Astrocyte (in vitro differentiated cells and primary cell): ENCODE measurements around a stretch of chr2.

DNA sequence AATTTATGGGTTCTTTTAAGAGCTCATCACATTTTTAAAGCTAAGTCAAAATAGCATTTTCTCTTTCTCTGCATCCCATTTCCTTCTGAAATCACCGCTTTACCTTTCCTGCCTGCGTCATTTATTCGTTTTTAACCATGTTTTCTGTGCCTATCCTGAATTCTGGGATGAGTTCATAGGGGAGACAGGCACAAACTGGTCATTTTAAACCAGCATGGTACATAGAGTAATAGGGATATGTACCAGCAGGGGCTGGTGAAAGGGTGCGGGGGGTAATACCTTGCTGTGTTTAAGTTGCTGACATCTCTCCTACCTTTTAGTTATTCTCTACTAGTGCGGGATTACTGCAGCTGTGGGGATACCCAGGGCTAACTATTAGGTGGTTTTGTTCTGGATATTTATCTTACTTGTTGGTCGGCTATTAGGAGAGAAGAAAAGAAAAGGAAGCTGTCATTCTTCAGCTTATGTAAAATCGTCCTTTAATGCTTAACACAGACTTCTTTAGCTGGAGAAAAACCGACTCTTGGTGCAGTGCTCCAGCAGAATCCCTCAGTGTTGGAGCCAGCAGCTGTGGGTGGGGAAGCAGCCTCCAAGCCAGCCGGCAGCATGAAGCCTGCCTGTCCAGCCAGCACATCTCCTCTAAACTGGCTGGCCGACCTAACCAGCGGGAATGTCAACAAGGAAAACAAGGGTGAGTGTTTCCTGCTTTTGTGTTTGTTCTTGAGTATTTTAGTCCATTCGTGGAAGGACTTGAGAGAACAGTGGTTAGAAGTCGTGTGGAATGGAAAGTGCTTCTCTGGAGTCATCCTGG lies 38.7 kb downstream of the KDM3A start:
- PRO-cap = no peak
- RRBS, 2 experiments = no CpG with 5 or more reads among the region's 13 CpGs

GRCh38 chr2:86521845-86523091 lies 41.0 kb downstream of the CHMP3 start:
- PRO-cap = no peak
- RRBS, 2 experiments = no CpG with 5 or more reads among the region's 4 CpGs

- PRO-cap = no peak
Measured at GRCh38 chr2:86689926-86690235, 30.2 kb upstream of the RMND5A start.

DNA sequence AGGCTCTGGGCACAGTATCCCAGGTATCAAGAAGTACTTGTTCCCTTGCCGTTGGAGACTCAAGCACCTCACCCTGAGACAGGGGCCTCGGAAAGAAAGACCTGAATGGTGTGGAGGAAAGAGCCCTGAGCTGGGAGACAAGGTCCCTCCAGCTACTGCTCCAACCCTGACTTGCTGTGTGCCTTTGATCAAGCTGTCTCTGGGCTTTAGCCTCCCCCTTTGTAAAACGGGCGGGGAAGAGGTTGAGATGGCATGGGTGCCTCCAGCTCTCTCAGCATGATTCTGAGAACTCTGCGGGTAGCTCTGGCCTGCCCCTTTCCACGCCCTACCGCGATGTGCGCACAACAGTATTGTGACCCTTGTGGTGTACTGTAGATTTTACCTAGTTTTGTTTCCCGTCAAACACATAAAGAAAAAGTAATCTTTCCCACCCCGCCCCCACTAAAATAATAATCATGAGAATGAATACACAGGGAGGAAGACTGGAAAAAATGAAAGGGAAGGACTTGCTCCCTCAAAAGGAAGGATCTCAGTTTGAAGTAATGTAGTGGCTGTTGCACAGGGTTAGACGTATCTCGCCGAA lies 5.3 kb downstream of the CD8A start:
- PRO-cap = no peak
- RRBS, 2 experiments = no CpG with 5 or more reads among the region's 14 CpGs

DNA sequence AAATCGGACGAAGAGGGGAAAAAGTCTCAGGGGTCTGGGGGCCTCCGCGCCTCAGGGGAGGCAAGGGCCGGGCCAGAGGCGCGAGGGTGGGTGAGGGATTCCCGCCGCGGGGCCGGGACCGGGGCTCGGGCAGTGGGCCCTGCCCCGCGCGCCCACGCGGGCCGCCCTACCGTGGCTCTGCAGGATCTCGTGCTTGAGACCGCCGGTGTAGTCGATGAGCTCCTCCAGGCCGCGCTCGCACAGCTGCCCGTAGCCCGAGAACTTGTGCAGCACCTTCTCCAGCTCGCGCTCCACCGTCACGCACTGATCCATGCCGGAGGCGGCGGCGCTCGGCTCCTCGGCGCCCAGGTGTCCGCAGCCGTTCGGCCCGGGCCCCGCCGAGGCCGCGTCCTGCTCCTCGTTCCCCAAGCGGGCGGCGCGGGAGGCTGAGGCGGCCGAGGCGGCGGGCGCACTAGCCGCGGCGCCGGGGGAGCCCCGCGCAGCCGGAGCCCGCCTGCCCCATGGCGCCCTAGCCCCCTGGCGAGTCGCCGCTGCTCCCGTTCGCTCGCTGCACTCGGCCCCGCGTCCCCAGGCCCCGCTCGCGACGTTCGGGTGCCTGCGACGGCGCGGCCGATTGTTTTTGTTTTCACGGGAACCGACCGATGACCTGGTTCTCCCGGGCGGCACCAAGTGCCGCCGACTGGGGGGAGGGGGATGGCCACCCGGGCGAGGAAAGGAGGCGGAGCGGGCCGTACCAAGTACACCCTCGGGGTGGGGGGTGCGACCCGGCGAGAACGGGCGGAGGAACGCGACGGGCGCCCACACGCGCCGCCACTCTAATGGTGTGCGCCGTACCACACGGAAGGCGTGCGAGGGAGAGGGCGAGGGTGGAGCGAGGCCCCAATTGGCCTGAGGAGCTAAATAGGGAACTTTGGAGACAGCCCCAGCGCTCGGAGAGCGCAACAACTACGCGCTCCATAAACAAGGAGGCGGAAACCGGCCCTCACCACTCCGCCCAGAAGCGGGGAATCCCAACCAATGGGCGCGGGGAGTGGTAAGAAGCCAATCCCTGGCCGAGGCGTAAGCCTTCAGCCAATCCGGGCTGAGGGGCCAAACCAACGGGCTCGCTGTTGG lies 54.5 kb upstream of the PLGLB1 start:
- PRO-cap = bidirectional peak, plus-strand start at position 303 of the sequence, minus-strand start at position 188 of the sequence; bidirectional peak, plus-strand start at position 810 of the sequence, minus-strand start at position 621 of the sequence; bidirectional peak, plus-strand start outside the sequence, minus-strand start at position 958 of the sequence
- RRBS, 2 experiments = 0 to 3% methylated on average over 3 of the region's 134 CpGs

DNA sequence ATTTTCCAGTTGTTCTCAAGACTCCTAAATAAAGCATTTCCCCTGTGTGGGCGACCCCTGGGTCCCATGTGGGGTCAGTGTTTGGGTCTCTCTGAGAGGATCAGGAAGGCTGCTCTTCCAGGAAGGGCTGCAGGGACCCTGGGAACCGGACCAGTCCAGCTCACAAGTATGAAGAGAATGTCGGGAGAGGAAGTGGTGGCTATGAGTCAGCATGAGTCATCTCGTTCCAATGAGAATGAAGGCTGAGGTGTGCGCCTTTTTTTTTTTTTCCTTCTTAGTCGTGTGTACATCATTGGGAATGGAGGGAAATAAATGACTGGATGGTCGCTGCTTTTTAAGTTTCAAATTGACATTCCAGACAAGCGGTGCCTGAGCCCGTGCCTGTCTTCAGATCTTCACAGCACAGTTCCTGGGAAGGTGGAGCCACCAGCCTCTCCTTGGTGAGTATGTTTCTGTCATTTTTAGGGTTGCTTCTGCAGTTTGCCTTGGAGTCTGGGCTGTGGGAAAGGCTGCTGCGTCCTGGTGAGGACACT lies 292.6 kb upstream of the PLGLB2 start:
- PRO-cap = bidirectional peak, plus-strand start at position 390 of the sequence, minus-strand start at position 93 of the sequence
- RRBS, 2 experiments = no CpG with 5 or more reads among the region's 10 CpGs

DNA sequence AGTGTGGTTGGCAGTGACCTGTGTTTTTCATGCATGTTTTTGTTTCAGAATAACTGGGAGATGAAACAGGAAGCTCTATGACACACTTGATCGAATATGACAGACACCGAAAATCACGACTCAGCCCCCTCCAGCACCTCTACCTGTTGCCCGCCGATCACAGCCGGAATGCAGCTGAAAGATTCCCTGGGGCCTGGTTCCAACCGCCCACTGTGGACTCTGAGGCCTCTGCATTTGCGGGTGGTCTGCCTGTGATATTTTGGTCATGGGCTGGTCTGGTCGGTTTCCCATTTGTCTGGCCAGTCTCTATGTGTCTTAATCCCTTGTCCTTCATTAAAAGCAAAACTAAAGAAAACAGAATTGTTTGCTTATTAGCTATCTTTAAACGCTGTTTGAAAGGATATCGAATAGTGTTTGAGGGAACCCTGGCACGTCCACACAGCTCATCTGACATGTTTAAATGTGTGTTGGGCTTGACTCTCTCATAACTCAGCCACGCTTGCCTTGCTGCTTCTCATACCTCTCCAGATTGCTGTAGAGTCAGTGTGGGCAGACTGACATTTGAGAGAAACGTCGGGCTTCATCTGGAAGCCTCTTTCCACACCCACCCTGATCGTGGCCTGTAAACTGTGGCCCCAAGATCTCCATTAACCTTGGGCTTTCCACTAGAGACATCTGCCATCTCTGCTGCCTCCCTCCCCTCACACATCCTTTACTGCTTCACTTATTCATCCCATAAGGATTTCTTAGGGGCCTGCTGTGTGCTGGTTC lies 226.5 kb upstream of the PLGLB2 start:
- PRO-cap = no peak
- RRBS, 2 experiments = no CpG with 5 or more reads among the region's 16 CpGs

DNA sequence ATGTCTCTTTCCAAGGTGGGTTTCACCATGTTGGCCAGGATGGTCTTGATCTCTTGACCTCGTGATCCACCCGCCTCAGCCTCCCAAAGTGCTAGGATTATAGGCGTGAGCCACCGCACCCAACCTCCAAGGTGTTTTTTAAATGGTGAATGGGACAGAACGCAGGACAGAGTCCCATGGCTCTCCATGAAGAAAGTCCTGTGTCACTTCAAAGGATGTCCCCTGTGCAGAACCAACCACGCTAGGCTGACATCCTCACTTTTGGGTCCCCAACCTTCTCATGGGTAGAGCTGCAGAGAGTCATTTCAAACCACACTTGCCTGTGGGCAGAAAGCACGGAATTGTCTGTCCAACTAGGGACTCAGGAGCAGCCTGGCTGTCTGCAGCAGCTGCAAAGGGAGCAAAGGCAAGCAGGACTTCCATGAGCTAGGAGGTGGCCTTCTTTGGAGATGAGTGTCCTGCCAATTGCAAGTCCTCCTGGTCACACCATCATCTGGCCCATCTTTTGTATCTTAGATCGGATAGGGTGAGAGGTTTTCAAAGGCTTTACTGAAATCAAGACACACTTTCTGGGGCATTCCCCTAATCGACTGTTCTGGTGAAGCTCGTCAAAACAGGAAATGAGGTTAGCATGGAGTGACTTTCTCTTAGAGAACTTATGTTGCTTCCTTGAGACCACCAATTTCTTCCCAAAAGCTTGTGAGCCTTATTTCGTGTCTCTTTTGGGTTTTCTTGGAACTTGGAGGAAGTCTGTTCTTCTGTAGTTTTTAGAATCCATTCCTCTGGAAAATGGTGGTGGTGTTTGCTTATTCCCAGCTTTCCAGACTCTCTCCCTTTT lies 222.4 kb upstream of the PLGLB2 start:
- PRO-cap = no peak
- RRBS, 2 experiments = no CpG with 5 or more reads among the region's 11 CpGs

DNA sequence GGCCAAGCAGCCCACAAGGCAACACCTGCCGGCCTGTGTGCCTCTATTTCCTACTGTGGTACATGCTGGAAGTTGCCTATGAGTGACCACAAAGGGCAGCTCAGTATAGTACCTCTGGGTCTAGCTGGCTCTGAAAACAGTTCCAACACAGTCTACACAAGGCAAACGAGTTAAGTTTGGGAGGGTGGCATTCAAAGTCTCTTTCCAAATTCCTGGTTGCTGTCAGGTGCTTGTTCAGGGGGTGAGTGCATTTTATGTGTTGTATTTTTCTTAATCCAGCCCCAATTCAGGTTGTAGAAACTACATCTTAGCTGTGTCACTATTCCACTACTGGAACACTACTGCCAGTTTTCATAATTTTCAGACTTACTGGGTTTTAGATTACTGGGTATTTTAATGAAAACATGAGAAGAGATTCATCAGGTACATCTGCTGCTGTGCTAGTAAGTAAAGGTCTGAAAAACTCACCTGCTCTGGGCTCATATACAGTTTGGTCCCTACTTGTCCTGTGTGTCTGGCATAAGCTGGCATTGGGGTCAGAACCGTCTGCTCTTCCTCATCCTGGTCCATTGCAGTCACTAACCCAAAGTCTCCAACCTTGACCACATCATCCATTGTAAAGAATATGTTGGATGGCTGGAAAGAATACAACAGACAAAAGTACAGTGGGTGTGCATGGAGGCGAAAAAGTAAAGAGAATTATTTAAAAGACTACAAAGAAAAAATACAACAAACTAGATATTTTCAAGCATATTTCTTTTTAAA lies 46.1 kb downstream of the TEX37 start:
- PRO-cap = no peak
- RRBS, 2 experiments = no CpG with 5 or more reads among the region's 4 CpGs

- PRO-cap = no peak
- RRBS, 2 experiments = no CpG with 5 or more reads among the region's 13 CpGs
Measured at GRCh38 chr2:88690944-88691354, 524 bp upstream of the RPIA start.

DNA sequence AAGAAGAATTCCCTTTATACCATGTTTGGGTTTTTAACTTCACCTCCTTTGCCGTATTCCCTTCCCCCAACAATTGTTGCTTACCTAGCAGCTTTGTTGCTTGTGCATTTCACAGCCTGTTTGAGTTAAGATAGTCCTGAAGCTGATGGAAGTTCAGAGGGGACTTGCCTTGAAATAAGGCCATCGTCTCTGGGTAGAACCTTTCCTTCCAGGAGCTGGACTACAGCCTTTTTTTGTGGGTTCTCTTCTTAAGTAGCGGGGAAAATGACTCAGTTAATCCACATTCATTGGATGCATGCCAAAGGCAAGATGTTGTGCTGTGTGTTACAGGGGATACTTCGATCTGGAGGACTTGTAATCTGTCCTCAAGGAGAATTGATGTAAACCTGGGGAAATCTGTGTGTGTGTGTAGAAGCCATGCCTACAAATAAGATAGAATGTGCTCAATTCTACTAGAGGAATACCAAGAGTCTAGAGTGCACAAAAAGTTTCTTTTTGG lies 46.8 kb downstream of the RPIA start:
- PRO-cap = no peak
- RRBS, 2 experiments = no CpG with 5 or more reads among the region's 4 CpGs

GRCh38 chr2:88765232-88766394 lies 74.1 kb downstream of the RPIA start:
- PRO-cap = unidirectional peak, plus-strand start at chr2:88765574
- RRBS, 2 experiments = 3 to 5% methylated on average over 21 of the region's 93 CpGs

GRCh38 chr2:88766405-88766926 lies 75.0 kb downstream of the RPIA start:
- PRO-cap = no peak
- RRBS, 2 experiments = no CpG with 5 or more reads among the region's 5 CpGs

DNA sequence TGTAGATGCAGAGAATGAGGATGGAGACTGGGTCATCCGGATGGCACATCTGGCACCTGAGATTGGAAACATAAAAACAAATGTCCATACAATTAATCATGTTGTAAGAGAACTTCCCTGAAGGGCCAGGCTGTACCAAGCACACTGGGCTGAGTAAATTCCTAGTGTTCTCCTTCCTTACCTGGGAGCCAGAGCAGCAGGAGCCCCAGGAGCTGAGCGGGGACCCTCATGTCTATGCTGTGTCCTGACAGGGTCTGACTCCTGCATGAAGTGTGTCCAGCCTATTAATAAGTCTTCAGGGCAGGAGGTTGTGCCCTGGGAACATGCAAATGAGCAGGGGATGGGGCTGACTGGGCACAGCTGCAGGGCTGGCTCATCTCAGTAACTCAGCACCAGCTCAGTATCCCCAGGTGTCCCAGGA lies 301.2 kb downstream of the RPIA start:
- PRO-cap = no peak
- RRBS, 2 experiments = no CpG with 5 or more reads among the region's 2 CpGs

DNA sequence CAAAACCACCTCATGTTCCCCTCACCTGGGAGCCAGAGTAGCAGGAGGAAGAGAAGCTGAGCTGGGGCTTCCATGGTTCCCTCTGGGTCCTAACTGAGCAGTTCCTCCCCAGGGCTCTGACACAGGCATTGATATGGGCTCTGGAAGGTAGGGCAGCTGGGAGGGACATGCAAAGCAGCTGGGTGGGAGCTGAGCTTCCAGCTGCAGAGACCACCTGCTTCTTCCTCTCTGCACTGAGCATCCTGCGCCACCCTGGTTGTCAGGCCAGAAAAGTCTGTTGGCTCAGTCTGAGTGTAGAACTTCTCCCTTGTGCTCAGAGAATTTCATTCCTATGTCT lies 336.1 kb downstream of the RPIA start:
- PRO-cap = no peak
- RRBS, 2 experiments = no CpG with 5 or more reads among the region's 1 CpG

DNA sequence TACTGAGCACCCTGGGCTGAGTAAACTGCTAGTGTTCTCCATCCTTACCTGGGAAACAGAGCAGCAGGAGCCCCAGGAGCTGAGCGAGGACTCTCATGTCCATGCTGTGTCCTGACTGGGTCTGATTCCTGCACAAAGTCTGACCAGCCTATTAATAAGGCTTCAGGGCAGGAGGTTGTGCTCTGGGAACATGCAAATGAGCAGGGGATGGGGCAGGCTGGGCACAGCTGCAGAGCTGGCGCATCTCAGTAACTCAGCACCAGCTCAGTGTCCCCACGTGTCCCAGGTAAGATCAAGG lies 408.7 kb downstream of the RPIA start:
- PRO-cap = no peak
- RRBS, 2 experiments = no CpG with 5 or more reads among the region's 3 CpGs

DNA sequence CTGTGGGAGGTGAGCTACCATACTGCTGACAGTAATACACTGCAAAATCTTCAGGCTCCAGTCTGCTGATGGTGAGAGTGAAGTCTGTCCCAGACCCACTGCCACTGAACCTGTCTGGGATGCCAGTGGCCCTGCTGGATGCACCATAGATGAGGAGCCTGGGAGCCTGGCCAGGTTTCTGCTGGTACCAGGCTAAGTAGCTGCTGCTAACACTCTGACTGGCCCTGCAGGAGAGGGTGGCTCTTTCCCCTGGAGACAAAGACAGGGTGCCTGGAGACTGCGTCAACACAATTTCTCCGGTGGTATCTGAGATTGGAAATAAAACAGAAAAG lies 451.1 kb downstream of the RPIA start:
- PRO-cap = no peak
- RRBS, 2 experiments = no CpG with 5 or more reads among the region's 2 CpGs

GRCh38 chr2:94947222-94947510 lies 75.9 kb downstream of the TEKT4 start:
- PRO-cap = no peak
- RRBS, 2 experiments = no CpG with 5 or more reads among the region's 11 CpGs

DNA sequence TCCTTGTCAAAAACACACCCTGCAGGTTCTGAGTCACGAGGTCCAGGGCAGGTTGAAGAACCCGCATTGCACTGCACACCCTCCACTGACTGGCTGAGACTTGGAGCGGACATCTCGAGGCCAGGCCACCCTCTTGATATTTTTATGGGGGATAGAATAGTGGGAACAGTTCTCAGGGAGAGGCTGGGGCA lies 5.8 kb downstream of the MAL start:
- PRO-cap = no peak
- RRBS, 2 experiments = no CpG with 5 or more reads among the region's 4 CpGs

GRCh38 chr2:95320565-95320818 lies 23.3 kb downstream of the KCNIP3 start:
- PRO-cap = no peak
- RRBS, 2 experiments = no CpG with 5 or more reads among the region's 4 CpGs